Islet of Langerhans (tissue), 1 donor: ENCODE data around the gene TWIST2.

GRCh38 chr2:238172264-238172759, 13.5 kb downstream of the ERFE start:
- RRBS, result no CpG with 5 or more reads among the region's 21 CpGs

DNA sequence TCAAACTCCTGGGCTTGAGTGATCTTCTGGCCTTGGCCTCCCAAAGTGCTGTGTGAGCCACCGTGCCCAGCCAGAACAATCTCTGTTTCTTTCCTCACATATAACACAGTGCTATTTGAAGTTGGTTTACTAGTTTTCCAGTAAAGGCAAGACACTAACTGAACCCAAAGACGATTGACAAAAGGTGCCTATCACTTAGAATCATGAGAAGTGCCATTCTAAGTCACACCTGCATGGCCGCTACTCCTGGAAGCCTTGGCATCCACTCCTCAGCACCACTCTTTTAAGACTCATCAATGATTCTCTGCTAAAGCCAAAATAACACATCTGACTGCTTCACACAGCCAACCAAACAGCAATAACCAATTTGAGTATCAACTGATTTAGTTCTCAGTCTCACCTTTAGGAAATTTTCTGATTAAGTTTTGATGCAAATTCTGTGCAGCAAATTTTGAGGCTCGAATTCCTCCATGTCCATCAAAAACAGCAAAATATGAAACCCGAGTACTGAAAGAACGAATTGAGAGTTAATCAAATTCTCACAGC, 18.6 kb downstream of the ILKAP start:
- RRBS, result no CpG with 5 or more reads among the region's 6 CpGs

- RRBS, result no CpG with 5 or more reads among the region's 7 CpGs
These were observed 3.3 kb upstream of the HES6 start for GRCh38 chr2:238243108-238243629.

DNA sequence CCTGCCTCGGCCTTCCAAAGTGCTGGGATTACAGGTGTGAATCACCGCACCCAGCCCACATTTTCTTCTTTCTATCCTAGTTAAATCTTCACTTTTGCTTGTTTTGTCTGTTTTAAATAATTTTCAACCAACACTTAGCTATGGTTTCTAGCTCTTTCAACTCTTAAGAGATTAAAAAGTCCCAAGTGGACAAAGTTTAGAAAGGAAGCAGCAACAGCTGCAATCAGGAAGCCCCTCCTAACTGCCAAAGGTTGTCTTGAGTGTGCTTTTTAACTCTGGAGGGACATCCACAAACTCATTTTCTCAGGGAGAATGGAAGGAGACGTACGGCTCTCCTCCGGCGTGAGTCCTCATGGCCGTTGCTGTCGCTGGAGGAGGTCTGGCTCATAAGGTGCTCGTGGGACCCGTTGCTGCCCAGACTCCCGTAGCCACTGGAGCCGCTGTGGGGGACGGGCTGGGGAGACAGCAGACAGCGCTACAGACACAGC, 20.7 kb upstream of the HES6 start:
- RRBS, result no CpG with 5 or more reads among the region's 14 CpGs

- RRBS, result no CpG with 5 or more reads among the region's 20 CpGs
These were observed 8.2 kb upstream of the PER2 start for GRCh38 chr2:238296560-238297002.

DNA sequence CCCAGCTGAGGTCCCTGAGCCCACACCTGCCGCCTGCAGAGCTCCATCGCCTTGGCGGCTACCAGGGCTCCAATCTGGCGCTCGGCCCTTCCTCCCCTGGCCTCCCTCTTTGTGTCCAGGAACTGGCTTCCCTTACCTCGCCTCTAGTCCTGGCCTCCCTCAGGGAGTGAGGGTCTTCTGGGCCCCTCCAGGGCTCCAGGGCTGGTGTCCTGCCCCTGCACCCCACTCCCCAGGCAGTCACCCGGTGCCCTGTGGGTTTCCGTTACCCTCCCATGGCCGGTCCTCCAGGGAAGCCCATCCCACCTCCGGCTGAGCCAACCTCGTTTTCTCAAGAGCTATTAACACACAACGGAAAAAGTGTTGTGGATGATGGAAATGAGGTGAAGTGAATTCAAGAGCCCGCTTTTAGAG, 131.7 kb downstream of the ASB1 start:
- RRBS, result 96% methylated on average over 2 of the region's 13 CpGs

DNA sequence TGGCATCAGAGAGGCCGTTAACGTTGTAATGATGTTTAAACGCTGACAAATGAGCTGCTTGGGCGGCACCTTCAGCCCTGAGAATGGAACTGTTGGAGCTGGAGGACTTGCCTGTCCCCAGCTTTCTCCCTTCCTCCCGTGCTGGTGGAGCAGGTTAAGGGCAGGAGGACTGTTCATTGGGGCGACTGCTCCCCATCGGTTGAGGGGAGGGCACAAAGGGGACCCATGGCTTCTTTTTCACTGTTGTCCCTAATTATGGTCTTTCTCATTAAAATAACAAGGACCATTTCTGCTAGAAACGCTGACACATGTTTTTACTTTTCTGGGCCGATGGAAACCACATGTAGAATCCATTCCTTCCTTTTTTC, 169.9 kb downstream of the ASB1 start:
- RRBS, result no CpG with 5 or more reads among the region's 9 CpGs

GRCh38 chr2:238724722-238725141, 123.2 kb upstream of the TWIST2 start:
- RRBS, result no CpG with 5 or more reads among the region's 8 CpGs

DNA sequence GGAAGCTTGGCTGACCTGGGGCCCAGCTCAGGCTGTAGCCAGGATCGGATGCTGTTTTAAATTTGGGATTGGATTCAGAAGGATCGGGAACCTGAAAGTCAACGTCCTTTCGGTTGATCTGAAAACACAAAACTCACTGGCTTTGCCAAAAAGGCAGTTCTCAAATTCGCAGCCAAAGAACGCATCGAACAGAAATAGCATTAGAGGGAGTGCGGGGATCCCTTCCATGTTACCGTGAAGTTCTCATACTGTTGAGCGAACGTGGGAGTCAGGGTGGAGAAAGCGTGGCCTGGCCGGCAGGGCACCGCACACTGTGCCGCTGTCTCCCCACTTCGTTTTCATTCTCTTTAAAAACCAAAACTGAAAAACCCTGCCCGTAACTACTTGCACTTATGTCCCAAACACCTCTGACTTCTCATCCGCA, 61.1 kb upstream of the TWIST2 start:
- RRBS, result no CpG with 5 or more reads among the region's 18 CpGs

DNA sequence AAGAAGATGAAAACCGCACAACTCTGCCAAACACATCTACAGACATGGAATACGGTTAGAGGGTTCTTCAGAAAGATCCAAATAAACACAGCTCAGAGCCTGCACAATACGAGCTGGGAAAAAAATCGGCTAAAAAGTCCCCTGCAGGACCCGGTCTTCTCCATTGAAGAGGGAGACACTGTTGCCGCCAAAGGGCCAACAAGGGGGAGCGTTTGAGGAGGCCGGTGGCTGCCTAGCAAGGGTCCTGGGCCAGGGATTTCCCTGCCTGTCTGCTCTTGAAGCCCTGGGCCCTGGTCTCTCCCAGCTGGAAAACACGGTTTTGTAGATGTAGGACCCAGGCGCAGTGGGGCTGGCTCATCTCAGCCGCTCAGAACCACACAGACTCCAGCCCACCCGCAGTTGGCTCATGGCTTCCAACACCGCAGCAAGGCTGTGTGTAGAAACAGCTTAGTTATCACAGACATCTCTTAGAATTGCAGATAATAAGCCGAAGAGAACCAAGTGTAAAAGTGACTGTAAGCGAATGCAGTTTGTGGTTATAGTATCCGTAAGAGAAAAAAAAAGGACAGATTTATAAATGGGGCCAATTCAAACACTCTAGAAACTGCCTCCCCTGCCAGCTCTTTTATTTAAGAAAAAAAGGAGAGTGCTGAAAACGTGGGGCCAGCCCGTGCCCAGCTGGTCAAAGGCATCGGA, 57.0 kb upstream of the TWIST2 start:
- RRBS, result 82% methylated on average over 4 of the region's 19 CpGs

DNA sequence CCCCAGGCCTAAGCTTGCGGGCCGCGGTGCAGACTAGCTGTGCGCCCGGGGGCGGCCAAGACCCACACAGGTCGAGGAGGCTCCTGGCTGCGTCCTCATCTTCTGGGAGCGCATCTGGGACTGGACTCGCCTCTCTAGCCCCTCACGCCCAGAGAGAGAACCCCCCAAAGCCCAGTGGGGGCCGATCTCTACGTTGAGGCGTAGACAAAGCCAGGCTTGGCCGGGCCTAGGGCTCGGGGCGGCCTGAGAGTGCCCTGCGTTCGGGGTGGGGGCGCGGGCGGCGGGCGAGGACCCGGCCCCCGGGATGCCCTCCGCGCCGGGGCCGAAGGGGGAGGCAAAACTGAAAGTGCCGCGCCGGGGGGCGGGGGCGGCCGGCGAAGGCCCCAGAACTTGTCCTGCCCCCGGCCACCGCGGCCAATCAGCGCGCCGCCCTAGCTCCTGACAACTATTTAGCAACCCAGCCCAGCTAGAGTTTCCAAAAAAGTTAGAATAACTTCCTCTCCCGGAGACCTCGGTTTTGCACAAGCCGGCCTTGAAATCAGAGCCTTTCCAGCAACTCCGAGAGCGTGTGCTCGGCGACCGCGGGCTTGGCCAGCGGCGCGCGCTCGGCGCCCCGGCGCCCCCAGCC, at the start of gene TWIST2:
TSS of gene TWIST2 (plus strand) at position 520 of the 628 bp plus-strand sequence.
- RRBS, result 5% methylated on average over 36 of the region's 60 CpGs

GRCh38 chr2:238849283-238849930, 1.5 kb downstream of the TWIST2 start:
- RRBS, result 8% methylated on average over 13 of the region's 42 CpGs

DNA sequence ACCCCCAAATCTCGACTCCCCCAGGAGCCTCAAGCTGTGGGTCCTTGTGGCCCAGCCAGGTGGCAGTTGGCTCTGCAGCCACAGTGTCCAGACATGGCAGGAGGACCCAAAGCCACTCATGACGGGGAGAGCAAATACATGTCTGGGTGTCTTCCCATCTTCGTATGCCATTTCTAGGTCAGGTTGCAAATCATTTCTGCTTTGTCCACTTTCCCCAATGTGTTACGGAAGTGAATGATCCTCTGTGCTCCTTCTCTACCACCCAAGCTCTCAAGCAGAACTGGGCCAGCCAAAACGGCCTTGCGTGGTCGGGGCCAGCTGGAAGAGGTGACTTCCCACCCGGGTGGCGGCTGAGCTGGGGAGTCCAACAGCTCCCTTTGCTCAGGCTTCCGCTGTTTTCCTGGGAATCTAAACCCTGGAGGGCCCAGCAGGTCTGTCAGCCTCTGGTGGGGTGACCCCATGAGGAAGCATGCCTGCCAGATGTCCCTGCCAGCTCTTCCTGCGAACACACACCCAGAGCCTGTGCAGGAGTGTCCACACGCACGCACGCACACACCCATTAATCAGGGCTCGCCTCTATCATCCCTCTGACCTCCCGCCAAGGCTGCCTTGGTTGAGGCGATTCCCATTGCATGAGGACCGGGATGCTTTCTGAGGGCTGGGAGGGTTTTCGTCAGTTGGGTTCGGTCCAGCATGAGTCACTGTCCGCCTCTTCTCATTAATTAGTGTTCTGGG, 90.5 kb downstream of the TWIST2 start:
- RRBS, result no CpG with 5 or more reads among the region's 21 CpGs

GRCh38 chr2:239129546-239129745, 271.4 kb downstream of the HDAC4 start:
- RRBS, result no CpG with 5 or more reads among the region's 2 CpGs

DNA sequence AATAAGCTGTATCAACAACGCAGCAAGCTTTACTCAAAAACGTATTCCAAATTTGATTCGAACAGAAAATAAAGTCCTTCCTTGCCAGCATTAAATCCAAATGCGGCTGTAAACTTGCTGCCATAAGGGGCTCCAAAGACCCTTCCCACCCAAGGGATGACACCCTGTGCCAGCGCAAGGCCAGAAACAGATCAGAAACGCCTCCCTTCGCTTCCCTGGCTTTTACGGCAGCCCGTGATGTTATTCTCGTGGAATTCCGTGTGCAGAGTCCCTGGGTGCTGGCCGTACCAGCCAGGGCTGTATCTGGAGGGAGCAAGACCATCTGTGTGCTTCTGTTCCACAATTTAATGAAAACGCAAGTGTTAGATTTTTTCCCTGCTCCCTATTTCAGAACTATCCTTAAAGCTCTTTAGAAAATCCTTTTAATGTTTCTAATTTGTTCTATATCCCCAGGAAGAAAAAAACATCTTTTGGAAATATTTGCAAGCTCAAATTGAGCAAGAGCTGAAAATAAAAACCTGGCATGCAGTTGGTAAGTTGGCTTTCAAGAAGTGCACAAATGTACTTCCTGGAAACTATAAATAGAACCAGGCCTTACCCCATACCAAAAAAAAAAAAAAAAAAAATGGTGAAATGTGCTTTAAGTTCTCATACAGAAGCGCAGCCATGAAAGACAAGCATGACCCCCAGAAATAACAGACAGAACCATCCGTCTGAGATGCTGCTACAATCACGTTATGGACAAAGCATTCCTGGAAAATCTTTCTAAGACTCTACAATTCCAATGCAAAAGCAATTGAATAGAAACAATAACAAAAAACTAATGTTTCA, 178.7 kb downstream of the HDAC4 start:
- RRBS, result no CpG with 5 or more reads among the region's 16 CpGs

DNA sequence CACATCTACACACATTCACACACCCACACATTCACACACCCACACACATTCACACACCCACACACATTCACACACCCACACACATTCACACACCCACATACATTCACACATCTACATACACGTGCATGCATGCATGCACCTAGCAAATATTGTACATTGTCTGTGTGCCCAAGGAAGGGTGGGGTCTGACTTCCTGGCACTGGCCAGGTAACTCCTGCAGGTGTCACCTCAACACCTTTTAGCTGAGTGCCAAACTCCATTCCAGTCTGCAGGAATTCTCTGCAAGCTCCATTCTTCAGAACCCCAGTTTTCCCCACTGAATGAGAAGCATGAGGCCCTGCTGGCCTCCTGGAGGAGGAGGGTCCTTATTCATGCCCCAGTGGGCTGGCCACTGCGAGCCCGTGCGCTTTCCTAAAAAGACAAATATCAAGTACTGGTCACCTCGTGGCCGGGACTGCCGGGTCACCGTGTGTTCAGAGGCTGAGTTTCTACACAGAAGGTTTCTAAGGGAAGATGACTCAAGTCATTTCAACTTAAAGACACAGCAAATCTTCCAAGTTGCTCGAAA, 131.5 kb downstream of the HDAC4 start:
- RRBS, result no CpG with 5 or more reads among the region's 9 CpGs

- RRBS, result no CpG with 5 or more reads among the region's 16 CpGs
These were observed 127.4 kb downstream of the HDAC4 start for GRCh38 chr2:239273222-239273976.

DNA sequence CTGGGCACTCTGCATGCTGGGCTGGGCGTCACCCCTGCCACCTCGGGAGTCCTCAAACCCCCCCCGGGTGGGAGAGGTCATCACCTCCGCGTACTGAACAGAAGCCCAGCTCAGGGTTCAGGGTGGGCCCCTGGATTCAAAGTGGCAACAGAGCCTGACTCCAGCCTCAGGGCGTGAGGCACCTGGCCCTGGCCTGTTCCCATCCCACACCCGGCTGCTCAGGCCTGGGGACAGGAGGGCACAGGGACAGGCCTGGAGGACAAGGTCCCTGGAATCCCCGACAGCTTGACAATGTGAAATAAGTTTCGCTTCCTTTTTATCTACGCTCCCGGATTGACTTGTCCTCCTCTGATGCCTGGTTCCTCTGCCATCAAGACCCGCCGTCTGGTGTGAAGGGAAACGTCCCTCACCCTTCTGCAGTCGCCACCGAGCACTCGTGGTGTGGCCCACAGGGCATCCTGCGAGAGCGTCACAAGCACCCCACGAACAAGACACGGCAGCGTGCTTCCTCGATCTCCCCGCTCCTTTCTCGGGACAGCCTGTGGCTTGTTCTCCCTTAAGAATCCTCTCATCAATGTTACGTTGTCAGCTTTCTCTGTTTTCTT, 97.7 kb downstream of the HDAC4 start:
- RRBS, result no CpG with 5 or more reads among the region's 26 CpGs

DNA sequence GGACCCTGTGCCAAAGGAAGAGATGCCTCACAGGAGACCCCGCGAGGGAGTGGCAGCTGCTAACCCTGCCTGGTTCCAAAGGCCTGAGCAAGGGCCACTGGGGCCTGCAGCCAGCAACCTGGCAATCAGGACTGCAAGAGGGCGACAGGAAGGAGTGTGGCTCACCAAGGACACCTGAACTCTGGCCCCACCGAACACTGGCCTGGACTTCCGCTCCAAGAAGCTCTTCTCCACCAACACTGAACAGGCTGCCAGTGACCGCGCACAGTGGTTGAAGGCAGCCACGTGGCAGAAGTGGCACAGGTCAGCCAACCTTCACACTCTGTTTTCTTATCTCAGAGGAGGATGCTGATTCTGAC, 70.5 kb downstream of the HDAC4 start:
- RRBS, result no CpG with 5 or more reads among the region's 8 CpGs

DNA sequence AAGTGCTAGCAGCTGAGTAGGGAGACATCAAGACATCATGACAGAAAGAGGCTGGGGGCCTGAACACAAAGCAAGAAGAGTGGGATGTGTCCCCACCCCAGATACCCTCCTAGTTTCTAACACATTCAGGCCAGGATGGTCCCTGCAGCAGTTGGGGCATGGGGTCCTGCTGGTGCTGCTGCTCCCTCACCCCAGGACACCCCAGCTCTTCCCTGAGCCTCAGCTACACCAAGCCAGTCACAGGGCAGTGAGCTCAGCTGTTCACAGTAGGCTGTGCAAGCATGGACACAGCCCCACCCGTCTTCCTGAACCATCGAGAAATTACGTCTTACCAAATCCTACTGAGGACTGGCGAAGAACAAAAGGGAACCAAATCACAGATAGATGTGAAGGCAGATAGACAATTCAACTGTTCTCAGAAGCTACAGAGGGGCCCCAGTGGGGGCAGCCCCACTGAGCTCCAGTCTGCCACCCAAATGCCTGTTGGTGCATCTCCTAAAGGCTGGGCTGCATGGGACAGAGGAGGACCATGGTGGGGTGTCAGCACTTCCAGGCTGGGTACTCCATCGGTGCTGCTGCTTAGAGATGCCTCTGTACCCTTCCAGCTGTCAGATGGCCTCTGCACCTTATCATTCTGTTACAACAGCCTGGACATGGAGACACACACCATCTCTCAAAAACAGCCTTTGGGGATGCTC, 60.7 kb downstream of the HDAC4 start:
- RRBS, result no CpG with 5 or more reads among the region's 5 CpGs